ENCODE results near the genes FMO4, PRRC2C and MYOCOS.

- PRO-cap: no peak
These were observed 86.8 kb upstream of the ATP1B1 start for GRCh38 chr1:169019684-169020152.

DNA sequence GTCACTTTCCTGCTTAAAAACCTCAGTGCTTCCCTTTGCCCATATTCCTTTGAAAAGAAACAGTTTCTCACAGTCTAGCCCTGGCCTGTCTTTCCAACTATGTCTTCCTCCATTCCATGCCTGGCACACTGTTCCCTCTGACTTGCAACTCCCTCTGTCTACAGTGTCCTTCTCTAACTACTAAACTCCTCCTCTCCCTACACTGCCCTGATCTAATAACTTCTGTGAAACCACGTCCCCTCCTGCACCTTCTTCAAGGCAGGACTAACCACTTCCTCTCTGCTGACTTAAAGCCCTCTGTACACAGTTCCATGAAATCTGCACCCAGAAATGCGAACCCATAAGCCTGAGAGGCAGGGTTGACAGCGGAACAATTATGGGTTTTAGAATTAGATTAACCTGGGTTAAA, 62.2 kb upstream of the ATP1B1 start:
- PRO-cap: no peak

DNA sequence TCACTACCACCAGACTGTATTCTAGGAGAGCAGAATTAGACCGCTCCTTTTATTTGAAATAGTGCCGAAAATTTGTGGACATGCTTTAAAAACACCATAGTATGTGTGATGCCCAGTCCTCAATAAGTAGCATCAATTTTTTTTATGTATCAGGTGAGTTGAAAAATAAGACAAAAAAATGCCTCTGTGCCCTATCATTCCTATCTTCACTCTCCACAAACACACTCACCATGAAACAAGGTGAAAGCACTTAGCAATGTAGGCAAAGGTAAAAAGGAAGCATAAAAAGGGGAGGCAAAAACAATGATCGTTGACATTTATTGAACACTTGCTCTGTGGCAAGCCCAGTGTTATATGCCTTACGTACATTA, 60.2 kb upstream of the ATP1B1 start:
- PRO-cap: no peak

DNA sequence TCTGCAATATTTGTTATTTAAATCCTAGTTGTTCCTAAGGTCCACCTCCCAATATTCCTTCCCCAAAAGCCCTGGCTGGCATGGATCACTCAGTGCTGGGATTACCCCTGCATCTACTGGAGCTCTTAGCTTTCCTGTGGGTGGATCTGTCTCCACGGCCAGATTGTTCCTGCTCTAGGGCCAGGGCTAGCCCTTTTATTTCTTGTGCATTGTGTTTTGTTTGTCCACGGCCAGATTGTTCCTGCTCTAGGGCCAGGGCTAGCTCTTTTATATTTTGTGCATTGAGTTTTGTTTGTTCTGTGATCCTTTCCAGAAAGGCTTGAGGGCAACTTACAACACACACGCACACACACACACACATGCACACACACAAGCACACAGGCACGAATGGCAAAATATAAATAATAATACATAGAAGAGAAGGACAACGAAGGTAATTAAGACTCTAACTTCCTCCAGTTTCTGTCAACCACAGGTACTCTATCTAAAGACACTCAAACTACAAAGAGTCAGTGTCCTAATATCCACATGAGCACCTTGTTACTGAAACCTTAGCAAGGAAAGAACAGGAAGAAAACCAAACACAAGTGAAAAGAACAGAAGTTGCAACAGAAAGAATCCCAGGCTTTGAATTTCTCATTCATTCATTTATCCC, 33.0 kb upstream of the ATP1B1 start:
- PRO-cap: no peak

GRCh38 chr1:169100923-169101122, 5.7 kb upstream of the ATP1B1 start:
- PRO-cap: no peak

DNA sequence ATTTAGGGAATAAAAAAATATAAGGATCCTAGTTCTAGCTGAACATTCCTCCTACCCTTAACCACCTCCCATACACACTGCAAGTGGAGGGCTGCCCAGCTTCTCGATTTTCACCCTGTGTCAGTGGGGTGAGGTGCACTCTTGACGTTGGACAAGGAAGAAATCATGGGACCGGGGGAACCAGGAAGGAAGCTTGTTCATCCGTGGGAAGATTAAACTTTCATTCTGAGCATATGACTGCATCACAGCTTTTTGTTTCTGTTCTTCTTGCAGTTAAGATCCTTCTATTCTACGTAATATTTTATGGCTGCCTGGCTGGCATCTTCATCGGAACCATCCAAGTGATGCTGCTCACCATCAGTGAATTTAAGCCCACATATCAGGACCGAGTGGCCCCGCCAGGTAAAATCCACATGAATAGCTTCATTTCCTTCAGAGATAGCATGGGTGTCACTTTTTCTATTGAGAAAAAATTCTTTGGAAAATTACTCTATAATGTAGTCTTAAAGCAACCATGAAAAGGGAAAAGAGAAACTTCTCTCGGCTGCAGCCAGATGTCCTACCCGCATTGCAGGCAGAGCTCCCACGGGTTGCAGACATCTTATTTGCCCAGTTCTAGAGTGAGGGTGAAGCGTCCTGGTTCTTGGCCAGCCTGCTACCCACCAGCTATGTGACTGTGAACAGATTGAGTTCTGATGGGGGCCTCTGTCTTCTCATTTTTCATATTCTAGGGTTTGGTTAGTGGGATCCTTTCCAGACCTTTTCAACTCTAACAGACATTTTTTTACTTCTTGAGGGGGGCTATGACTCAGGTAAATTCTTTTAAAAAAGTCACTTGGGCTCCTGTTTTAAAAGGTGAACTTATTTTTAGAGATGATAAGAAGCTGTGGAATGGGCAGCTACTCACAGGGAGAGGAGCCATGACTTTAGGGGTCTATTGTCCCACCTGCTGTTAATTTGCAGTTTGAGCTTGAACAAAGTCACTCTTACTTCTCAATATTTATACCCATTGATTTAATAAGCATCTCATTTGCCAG, 4.9 kb downstream of the ATP1B1 start:
- PRO-cap: no peak

- PRO-cap: no peak
These were observed 324 bp downstream of the CCDC181 start for GRCh38 chr1:169426972-169427328.

DNA sequence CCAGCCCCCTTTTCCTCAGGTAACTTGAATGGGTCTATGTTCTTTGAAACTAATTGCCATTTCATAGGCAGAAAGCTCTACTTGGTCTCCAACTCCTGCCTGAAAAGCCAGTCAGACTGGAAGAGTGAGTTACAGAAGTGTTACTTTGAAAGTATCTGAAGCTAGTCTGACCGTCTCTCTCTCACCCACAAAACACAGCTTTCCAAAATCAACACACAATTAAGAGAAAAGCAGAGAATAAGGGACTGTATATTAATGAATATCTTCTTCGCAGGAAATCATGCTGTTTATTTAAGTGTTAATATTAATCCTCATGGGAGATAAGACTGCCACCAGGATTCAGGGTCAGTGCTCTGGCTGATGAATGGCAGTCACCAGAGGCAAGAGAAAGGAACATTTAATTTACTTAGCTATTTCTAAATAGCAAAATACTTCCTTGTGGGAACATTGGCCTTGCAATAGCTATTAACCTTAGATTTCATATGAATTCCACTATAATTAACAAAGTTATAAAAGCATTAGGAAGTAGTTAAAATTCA, 2.2 kb downstream of the SCYL3 start:
- PRO-cap: no peak

GRCh38 chr1:170562525-170563630, 30.9 kb downstream of the GORAB start:
- PRO-cap: no peak

GRCh38 chr1:170665602-170666199, 1.8 kb downstream of the PRRX1 start:
- PRO-cap: no peak

- PRO-cap: no peak
These were observed 35.8 kb downstream of the FMO3 start for GRCh38 chr1:171126538-171126911.

GRCh38 chr1:171210144-171210725, 25.1 kb downstream of the FMO2 start:
- PRO-cap: no peak

GRCh38 chr1:171313704-171314284, at the start of gene FMO4:
FMO4 (plus strand) TSS chr1:171314183.
- PRO-cap: bidirectional peak, plus-strand start at chr1:171314138, minus-strand start at chr1:171313946

- PRO-cap: no peak
These were observed 5.8 kb downstream of the FMO4 start for GRCh38 chr1:171319597-171320344.

DNA sequence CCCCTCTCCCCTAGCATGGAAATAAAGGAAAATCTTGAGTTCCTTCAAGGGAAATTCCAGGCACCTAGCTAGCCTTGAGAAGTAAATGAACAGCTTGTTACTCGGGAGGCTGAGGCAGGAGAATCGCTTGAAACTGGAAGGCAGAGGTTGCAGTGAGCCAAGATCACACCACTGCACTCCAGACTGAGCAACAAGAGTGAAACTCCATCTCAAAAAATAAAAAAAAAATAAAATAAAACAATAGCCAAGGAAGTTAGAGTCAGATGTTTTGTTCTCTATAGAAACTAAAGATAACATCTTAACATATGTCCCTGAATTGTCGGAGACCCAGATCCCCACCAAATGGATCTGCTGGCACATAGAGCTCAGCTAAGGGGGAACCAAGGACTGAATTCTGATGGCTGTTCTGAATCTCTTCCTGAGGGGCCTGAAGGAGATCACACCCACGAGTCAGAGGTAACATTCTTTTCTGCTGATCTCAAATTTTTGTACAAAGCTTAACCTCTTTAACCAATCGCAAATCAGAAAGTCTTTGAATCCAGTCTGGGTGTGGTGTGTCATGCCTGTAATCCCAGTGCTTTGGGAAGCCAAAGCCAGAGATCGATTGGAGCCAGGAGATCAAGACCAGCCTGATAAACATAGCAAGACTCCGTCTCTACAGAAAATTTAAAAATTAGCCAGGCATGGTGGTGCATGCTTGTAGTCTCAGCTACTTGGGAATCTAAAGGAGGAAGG, 63.0 kb upstream of the PRRC2C start:
- PRO-cap: no peak

GRCh38 chr1:171485236-171485874, at the start of gene PRRC2C:
PRRC2C (plus strand) TSS chr1:171485530.
- PRO-cap: bidirectional peak, plus-strand start at chr1:171485533, minus-strand start at chr1:171485406

- PRO-cap: no peak
These were observed 39.4 kb downstream of the PRRC2C start for GRCh38 chr1:171524621-171525196.

GRCh38 chr1:171622076-171622487, at the start of gene MYOCOS:
MYOCOS (plus strand) TSS chr1:171622243.
- PRO-cap: no peak

- PRO-cap: no peak
These were observed 3.1 kb upstream of the VAMP4 start for GRCh38 chr1:171744877-171745546.

GRCh38 chr1:172109074-172110025, 268.1 kb downstream of the DNM3 start:
- PRO-cap: no peak